Kidney (tissue), 2 donors: ENCODE results near the gene TRIM33.

- PRO-cap, result no peak
- RRBS, result no CpG with 5 or more reads among the region's 4 CpGs
Observed at GRCh38 chr1:113886478-113886774, 955 bp downstream of the BCL2L15 start.

GRCh38 chr1:113929415-113930155 lies 461 bp downstream of the HIPK1 start:
- PRO-cap, result bidirectional peak, plus-strand start at chr1:113929636, minus-strand start at chr1:113929534
- RRBS, result 3% methylated on average over 28 of the region's 85 CpGs

- PRO-cap, result no peak
- RRBS, result no CpG with 5 or more reads among the region's 1 CpG
Observed at GRCh38 chr1:113956957-113957431, 22.3 kb upstream of the OLFML3 start.

DNA sequence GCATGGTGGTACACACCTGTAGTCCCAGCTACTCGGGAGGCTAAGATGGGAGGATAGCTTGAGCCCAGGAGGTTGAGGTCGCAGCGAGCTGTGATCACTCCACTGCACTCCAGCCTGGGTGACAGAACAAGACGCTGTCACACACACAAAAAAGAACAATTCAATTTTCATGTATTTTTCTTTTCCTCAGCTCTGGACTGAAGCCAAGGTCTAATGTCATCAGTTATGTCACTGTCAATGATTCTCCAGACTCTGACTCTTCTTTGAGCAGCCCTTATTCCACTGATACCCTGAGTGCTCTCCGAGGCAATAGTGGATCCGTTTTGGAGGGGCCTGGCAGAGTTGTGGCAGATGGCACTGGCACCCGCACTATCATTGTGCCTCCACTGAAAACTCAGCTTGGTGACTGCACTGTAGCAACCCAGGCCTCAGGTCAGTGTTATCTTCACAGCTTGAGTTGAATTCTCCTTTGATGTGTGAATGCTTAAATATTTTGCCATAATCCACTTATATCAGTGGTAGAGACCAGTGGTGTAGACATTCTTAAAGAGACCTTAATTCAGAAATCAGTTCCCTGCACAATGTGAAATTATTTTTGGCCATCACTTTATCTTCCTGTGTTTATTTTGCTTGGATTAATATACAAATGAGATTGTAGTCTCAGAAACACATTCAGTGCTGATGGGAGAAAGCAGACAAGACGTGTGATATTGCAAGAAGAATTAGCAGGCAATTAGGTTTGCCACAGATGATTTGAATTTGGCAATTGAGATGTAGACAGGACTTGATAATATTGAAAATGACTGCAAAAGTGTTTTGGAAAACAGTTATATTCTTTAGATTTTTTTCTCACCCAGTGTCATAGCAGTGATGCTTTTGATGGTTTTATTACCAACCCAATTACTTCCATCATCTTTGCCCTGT lies 9.2 kb upstream of the OLFML3 start:
- PRO-cap, result no peak
- RRBS, result no CpG with 5 or more reads among the region's 8 CpGs

DNA sequence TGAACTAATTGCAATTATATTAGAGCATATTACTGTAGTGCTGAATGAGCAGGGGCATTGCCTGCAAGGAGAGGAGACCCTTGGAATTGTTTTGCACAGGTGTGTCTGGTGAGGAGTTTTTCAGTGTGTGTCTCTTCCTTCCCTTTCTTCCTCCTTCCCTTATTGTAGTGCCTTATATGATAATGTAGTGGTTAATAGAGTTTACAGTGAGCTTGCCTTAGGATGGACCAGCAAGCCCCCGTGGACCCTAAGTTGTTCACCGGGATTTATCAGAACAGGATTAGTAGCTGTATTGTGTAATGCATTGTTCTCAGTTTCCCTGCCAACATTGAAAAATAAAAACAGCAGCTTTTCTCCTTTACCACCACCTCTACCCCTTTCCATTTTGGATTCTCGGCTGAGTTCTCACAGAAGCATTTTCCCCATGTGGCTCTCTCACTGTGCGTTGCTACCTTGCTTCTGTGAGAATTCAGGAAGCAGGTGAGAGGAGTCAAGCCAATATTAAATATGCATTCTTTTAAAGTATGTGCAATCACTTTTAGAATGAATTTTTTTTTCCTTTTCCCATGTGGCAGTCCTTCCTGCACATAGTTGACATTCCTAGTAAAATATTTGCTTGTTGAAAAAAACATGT lies 4.2 kb upstream of the OLFML3 start:
- PRO-cap, result no peak
- RRBS, result no CpG with 5 or more reads among the region's 4 CpGs

GRCh38 chr1:114425333-114425880 lies 85.6 kb downstream of the TRIM33 start:
- PRO-cap, result no peak
- RRBS, result no CpG with 5 or more reads among the region's 2 CpGs

DNA sequence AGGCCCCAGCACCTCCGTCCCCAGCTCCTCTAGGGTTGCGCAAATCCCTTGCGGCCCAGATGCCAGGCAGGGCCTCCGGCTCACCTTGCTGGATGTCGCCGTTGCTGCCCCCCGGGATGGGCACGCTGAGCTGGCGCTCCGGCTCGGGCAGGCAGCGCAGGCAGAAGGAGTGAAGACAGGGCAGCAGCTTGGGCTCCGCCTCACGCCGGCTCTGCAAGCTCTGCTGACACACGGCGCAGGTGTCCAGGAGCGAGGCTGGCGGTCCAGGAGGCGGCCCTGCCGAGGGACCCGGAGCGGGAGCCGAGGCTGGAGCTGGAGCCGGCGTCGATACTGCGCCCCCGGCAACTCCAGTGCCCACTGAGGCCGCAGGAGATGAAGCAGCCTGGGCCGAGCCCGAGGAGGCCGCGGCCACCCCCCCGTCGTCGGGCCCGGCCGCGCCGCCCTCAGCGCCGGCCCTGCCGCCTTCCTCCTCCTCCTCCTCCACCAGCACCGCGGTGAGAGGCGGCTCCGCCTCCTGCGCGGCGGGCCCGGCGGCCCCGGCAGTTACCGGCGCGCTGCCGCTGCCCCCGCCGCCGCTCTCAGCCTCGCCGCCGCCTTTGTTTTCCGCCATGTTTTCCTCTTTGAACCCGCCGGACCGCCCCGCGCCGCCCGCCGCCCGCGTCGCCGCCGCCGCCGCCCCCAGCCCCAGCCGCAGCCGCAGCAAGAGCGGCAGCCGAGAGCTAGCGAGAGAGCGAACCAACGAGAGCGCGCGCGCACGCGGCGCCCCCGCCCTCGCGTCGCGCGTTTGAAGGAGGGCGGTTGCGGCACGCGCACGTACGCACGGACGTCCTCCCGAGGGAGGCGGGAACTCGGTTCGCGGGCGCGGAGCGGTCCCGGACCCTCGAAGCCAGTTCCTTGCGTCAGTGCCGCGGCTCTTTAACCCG lies at the start of gene TRIM33:
TRIM33 (minus strand) TSS at position 737 of the 923 bp plus-strand sequence.
- PRO-cap, result bidirectional peak, plus-strand start at position 826 of the sequence, minus-strand start at position 786 of the sequence
- RRBS, result 1% methylated on average over 36 of the region's 122 CpGs

GRCh38 chr1:114669092-114669558 lies 724 bp downstream of the DENND2C start:
- PRO-cap, result no peak
- RRBS, result no CpG with 5 or more reads among the region's 10 CpGs

GRCh38 chr1:114726072-114726769 lies 9.7 kb upstream of the NRAS start:
- PRO-cap, result no peak
- RRBS, result no CpG with 5 or more reads among the region's 6 CpGs

DNA sequence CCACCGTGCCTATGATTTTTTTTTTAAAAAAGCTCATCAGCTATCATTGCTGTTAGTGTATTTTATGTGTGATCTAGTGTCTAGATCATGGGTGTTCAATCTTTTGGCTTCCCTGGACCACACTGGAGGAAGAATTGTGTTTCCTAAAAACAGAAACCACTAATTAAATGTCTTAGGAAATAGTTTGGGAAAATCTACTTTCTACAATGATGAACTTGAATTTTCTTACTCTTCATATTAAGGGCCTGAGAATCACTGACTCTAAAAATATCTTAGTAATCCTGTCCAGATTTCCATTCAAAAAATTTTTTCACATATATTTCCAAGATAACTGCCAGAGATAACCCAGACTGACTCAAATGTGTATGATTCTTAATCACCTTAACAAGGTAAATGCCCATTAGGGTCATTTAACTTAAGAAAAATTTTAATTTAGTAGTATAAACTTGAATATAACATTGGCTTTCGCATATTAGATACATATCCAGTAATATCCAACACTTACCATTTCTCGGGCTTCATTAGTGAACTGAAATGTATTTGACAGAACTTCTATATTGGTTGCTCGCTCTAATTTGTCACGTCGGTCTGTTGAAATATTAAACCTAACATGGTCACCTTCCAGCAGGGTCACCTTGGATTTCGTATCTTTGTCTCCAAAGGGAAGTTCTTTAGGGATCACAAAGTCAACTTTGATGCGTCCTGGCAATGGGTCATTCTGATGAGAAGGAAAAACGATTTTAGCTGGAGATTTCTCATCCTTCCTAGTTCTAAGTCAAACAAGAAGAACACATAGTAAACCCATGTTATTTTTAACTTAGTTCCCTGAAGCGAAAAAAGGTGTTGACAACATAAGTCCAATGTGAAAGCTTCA lies 15.8 kb upstream of the NRAS start:
- PRO-cap, result no peak
- RRBS, result no CpG with 5 or more reads among the region's 10 CpGs

DNA sequence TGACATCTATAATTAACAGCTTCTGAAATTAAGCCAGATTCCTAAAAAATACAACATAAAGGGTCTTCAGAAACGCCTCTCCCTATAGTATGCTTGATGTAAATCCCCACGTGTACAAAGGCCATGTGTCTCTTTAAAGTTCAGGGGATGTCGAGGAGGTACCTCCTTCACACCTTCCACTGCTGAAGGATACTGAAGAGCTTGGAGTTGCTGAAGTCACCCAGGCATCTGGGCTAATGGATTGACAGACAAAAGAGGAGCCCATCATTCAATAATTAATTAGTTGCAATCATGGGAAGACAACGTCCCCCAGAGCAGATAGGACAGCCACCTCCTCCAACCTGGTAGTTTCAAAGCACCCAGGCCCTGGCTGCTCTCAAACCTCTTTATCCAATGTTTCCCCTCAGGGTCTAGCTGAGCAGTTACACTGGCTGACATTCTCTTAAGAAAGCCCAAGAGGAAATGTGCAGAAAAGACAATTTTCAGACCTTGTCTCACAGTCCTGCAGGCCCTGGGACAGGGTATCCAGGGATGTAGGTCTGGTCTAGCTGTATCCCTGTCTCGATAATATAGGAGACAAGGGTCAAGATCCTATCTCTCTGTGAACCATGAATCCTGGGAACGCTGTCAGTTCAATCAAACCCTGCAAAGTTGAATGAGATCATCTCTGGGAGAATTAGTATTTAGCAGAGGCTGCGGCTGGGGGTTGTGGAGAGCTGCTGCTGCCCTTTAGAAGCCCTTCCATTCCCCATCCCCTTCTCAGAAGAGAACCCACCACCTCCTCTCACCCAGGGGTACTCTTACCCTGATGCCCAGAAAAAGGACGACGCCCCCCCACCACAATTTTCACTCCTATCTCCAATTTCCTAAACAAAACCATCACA lies 1.1 kb downstream of the TSPAN2 start:
- PRO-cap, result no peak
- RRBS, result no CpG with 5 or more reads among the region's 9 CpGs

GRCh38 chr1:115134215-115134653 lies 44.9 kb upstream of the TSPAN2 start:
- PRO-cap, result no peak
- RRBS, result no CpG with 5 or more reads among the region's 6 CpGs

DNA sequence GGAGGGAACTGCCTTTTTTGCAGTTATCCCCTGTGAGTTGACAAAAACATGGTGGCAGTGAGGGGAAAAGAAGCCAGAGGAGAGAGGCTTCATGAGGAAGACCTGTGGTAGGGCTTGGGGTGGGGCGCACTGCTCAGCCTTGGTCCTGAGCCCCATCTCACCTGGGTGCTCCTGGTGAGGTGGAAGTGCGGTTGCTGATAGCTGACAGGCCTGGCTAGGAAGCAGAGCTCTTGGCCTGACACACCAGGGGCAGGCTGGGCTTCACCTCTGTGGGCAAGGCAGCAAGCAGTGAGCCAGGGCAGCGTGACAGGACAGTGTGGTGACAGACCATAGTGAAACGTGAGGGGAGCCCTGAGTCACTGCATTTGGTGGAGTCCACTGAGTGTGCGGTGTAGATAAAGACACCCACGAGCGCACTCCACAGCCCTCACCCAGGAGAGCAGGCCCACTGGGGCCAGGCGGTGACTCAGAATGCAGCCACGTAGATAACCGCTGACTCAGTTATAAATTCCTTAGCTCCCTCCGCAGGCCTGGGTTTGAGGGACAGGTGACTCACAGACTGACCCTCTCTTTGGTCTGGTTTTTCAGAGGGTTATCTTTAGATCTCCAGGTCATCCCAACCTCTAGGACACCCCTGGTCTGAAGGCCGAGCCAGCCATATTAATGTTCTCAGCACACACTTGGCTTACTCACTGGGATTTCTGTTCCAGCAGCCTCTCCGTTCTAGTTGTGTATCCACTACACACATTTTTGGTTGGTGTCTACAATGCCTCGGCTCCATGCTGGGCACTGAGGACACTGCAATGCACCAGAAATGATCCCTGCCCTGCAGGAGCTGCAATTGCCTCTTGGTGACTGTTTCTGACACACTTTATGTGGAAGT lies 90.1 kb upstream of the TSPAN2 start:
- PRO-cap, result no peak
- RRBS, result no CpG with 5 or more reads among the region's 14 CpGs

DNA sequence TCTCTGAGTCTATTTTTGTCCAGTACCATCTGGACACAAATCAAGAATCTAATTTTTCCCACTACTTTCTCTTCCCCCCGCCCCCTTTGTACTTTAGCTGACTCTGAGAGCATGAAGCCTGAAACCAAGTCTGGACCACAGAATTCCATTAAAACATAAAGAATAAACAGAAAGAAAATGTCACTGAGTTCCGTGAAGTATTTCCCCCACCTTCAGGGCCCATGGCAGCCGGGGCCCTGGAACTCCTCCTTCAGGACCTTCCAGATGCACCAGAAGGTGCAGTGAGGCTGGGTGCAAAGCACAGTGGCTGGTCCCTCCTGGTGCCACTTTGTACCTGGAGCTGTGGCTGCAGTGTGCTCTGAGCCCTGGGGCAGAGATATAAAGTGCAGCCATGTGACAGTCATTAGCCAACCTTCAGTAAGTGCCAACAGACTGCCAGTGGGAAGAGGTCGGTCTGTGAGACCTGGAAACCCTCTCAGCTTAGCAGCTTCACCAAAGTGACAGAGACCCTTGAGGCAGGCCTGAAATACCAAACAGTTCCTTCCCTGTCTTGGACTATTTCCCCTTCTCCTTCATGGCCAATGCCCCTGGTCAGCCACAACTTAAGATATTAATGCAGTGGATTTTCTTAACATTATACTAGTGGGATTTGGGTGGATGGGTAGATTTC lies 26.6 kb upstream of the NGF start:
- PRO-cap, result no peak
- RRBS, result no CpG with 5 or more reads among the region's 4 CpGs

GRCh38 chr1:115753914-115754459 lies 14.5 kb downstream of the CASQ2 start:
- PRO-cap, result no peak
- RRBS, result no CpG with 5 or more reads among the region's 11 CpGs

DNA sequence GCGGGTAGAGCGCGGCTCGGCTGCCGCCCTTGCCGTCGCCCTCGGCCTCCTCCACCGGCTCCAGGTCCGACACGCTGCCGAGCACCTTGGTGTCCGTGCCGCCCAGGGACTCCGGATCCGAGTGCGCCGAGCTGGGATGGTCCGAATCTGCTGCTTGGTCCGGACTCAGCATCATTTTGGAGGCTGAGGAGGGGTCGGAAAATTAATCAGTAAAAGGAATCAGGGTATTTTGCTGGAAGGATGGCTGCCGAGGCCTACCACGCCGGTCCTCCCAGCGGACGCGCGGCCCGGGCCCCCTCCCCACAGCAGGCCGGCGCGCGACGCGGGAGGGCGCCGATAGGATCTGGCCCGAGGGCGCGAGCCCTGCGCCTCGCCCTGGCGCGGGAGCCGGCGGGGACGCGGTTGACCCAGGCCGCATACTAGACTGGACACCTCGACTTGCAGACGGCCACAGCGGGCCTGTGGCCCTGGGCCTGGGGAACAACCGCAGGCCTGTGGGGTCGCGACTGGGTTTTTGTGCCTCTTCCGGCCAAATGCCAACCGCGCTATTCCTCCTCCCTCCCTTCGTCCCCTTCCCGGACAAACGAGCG lies 2.6 kb downstream of the NHLH2 start:
- PRO-cap, result no peak
- RRBS, result 7% methylated on average over 42 of the region's 62 CpGs

GRCh38 chr1:115977038-115977443 lies 728 bp downstream of the SLC22A15 start:
- PRO-cap, result no peak
- RRBS, result no CpG with 5 or more reads among the region's 11 CpGs

DNA sequence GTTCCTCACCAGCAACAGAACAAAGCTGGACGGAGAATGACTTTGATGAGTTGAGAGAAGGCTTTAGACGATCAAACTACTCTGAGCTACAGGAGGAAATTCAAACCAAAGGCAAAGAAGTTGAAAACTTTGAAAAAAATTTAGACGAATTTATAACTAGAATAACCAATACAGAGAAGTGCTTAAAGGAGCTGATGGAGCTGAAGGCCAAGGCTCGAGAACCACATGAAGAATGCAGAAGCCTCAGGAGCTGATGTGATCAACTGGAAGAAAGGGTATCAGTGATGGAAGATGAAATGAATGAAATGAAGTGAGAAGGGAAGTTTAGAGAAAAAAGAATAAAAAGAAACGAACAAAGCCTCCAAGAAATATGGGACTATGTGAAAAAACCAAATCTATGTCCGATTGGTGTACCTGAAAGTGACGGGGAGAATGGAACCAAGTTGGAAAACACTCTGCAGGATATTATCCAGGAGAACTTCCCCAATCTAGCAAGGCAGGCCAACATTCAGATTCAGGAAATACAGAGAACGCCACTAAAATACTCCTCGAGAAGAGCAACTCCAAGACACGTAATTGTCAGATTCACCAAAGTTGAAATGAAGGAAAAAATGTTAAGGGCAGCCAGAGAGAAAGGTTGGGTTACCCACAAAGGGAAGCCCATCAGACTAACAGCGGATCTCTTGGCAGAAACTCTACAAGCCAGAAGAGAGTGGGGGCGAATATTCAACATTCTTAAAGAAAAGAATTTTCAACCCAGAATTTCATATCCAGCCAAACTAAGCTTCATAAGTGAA lies 58.0 kb upstream of the MAB21L3 start:
- PRO-cap, result no peak
- RRBS, result no CpG with 5 or more reads among the region's 12 CpGs

DNA sequence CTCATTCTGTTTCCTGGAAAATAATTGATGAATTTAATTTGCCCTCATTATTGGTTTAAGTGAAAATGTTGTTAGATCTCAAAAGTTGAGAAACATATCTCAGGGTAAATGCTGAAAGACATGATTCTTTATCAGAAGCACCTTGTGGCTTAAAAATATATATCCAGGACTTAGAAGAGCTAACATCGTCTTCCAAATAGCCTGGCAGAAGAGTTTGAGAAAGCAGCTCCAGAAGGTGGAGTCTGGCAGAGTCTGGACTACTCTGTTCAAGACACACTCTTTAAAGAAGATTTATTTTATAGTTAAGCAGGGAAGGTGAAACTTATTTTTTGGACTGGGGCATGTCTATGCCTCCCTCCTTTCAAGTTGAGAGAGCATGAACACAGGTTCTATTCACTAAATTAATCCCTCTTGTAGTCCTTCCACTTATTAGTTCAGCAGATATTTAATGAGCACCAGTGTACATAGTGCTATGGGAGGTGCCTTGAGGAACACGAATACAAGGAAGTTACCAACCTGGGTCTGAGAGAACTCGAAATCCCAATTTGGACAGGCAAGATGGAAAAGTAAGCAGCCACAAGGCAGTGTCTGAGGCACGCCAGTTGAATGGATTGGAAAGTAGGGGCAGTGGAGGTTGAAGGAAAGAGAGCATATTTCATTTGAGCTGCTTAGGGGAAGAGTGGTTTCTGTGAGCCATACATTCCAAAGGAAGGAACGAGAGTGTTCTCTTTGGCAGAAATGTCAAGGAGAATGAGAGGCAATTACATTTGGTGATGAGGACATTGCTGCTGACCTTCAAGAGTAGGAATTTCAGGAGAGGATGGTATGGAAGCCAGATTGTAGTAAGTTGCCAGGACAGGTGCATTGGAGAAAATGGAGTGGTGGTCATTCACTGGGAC lies 50.3 kb upstream of the MAB21L3 start:
- PRO-cap, result no peak
- RRBS, result no CpG with 5 or more reads among the region's 5 CpGs

DNA sequence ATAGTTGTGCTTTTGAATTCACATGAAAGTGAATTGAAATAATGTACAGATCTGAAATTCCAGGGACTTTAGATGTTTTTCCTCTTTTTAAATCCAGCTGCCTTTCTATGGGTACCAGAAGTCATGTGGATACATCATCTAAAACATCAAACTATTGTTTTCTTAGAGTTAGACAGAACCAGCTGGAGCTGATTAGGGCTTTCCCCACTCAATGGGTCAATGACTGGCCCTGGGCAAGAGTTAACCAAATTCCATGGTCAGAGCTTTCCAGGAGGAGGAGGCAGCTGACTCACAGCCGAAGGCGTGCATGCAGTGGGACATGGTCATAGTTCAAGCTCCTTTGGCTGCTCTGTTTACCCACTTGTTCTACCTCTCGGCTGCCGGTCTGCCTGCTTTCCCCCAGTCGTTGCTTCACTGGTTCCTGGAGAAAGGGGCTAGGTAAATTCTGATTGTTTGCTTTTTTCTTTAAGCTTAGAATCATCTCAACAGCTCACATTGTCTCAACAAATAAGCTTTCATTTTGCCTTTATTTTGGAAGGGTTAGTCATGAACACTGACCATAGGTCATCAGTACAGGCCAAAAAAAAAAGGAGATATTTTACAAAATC lies 11.7 kb downstream of the MAB21L3 start:
- PRO-cap, result unidirectional peak, plus-strand start at position 360 of the sequence
- RRBS, result no CpG with 5 or more reads among the region's 5 CpGs